Mesenchymal stem cell of adipose (primary cell): ENCODE measurements around the genes CLDN20 and TFB1M.

GRCh38 chr6:155263641-155264014 is at the start of gene CLDN20:
Gene CLDN20, plus strand, starts transcription at chr6:155264013.
- CAGE, long polyA plus RNA, result no peak

DNA sequence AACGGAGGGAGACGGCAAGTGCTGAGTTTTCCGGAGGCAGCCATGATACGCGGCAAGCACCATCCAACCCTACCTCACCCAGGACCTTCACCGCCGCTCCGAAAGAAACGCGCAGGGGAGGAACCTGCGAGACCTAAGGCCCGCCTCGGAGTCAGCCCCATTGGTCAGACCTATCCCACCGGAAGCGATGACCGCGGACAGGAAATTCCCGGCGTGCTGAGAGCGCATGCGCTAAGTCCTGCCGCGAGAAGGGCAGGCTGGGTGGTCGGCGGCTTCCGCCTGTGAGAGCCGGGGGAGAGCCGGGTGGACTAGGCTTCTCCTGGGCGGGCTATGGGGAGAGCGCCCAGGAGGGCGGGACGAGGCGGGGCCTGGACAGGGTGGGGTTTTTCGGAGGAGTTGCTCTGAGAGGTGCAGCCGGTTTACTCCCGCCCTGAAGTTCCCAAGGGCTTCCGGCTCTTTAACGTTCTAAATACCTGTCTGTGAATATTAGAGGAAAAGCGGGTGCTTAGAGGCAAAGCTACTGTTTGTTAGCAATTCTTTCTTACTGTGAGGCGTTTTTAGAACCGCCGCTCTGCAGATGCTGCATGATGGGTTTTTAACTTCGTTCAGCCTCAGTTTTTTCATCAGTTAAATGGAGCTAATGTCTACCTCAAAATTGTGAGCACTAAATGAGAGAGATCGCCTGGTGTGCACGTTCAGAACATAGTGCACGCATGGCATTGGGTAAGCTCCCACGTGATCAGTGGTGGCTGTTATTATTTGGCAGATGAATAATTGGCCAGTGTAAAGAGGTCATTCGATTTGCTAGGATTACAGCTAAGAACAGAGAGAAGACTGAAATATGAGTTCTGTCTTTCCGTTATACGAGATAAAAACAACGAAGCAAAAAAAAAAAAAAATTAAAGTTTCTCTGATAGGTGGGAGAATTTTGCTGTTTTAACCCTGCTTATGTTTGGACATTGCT is at the start of gene TFB1M:
Gene TFB1M, minus strand, starts transcription at position 100 of the 964 bp plus-strand sequence.
- CAGE, long polyA plus RNA, result no peak

DNA sequence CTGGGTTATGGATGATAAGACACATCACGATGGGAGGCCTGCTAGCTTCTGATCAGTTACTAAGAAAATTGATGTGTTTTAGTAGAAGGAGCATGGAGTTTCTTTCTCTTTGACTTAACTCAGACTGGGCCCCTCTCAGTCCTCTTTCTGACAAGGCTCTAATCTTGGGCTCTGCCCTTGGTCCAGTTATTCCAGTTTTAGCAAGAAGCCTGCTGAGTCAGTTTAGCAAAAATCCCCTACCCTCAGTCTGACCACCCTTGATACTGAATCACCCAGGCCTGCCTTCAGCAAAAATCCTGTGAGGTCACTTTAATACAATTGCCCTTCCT is 326.6 kb upstream of the NOX3 start:
- CAGE, long polyA plus RNA, result no peak

DNA sequence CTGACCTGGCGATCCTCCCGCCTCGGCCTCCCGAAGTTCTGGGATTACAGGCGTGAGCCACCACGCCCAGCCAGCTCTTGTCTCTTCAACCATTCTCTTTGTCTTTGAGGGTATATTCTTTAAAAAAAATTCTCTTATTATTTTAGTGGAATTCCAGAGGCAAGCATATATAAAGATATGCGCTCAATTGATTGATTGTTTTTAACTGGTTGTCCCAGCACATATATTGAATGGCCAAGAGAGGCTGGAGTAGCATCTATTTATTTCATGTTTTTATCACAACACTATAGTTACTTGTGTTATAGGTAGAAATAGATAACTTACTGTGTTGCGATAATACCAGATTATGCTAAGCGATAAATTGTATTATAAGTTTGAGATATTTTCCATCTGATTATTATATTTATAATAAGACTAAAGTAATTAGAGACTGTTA is 379.3 kb upstream of the NOX3 start:
- CAGE, long polyA plus RNA, result no peak

DNA sequence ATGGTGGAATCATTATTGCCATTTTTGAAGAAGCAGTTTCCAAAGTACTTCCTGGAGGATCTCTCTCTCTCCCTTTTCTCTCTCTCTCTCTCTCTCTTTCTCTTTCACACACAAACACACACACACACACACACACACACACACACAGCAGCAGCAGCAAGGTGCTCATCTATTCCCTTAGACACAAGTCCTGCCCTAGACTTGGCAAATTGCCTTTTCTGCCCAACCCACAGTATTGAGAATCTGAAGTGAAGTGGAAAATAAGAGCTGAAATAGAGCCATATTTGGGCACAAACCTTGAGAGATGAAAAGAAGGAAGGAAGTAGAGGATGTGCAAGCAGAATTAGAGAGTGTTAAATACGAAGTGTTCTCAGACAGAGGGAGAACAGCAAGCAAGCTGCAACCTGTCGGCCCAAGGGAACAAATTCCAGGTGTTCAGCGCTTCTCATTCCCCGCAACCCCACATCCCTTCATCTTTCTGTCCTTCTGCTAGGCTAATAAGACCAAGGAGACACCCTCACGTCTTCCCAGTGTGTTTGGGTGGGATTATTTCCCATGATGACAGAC is 557.5 kb upstream of the NOX3 start:
- CAGE, long polyA plus RNA, result no peak

GRCh38 chr6:156395923-156396564 is 381.1 kb upstream of the ARID1B start:
- CAGE, long polyA plus RNA, result no peak

GRCh38 chr6:156599793-156600851 is 177.1 kb upstream of the ARID1B start:
- CAGE, long polyA plus RNA, result no peak

GRCh38 chr6:156720945-156721820 is 56.0 kb upstream of the ARID1B start:
- CAGE, long polyA plus RNA, result no peak

DNA sequence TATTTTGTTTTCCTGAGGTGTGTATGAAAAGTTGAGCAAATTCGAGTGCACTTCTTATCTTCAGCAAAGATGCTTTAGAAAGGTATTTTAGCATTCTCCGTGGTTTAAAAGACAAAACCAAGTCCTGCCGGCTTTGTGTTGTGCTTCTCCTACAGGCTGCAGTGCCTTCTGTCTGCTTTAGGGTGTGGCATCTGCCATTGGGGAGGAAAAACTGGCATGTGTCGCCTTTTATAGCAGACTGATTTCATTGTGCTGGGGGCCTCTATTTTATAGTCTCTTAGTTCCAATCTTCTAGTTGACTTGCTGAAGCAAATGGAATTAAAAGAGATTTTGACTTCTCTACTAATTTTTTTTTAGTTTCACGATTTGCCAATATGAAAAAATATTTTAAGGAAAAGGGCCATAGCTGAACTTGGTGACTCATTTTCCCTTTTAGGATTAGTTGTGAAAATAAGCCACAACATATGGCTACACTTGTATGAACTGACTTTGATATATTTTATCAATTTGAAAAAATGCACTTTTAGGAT is 2.1 kb upstream of the ARID1B start:
- CAGE, long polyA plus RNA, result no peak

GRCh38 chr6:156794824-156795460 is 17.8 kb downstream of the ARID1B start:
- CAGE, long polyA plus RNA, result no peak

DNA sequence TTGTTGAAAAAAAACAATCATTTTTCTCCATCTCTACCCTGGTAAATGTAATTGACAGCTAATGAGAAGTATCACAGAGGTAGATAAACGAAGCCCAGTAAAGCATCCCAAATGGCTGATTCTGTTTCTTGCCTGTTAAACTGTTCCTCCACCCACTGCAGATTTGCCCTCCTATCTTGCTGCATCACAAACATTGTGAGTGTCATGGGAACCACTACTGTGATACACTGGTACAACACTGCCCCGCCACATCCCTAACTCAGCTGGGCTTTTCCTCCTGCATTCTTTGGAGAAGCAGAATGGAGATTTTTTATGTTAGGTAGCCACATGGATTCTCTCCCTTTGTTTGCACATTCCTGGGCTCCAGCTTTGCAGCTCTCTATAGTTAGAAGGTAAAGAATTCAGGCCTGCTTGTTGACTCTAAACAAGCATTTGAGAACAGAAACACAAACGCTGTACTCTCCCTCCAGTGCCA is 234.1 kb downstream of the TMEM242 start:
- CAGE, long polyA plus RNA, result no peak

- CAGE, long polyA plus RNA, result no peak
Measured at GRCh38 chr6:157206984-157207377, 116.3 kb downstream of the TMEM242 start.

GRCh38 chr6:157244074-157244607 is 79.2 kb downstream of the TMEM242 start:
- CAGE, long polyA plus RNA, result no peak

DNA sequence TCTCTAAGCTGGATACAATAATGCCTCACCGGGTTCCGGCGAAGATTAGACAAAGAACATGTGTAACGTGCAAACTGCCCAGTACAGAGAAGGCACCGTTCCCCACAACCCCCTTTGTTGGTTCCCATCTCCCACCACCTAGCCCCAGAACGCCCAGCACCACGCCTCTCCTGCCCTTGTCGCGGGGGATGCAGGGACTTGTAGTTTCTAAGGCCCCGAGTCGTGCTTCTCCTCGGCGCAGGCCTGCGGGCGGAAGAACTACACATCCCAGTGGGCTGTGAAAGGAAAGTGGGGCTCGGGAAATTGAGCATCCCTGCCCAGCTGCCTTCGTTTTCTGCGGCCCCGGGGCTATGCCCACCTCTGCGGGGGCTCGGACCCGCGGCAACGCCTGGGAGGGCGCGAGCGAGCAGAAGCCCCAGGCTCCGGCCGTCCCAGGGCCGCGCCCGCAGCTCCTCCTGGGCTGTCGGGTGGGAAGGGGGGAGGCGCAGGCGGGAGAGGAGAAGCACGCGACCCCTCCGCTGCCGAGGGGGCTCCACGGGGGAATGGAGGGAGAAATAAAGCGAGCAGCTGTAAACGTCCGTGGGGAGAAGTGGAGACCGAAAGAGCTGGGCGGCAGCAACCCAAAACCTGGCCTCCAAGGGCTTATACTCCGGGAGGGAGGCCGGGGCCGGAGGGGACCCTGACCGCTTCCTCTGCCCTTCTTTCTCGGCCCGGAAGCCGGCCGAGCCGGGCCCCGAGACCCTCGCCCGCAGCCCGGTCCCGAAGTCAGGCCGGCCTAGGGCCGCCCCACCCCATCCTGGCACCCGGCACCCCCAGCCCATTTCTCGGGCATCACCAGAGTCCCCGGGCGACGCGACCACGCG is 878 bp upstream of the ZDHHC14 start:
- CAGE, long polyA plus RNA, result no peak

DNA sequence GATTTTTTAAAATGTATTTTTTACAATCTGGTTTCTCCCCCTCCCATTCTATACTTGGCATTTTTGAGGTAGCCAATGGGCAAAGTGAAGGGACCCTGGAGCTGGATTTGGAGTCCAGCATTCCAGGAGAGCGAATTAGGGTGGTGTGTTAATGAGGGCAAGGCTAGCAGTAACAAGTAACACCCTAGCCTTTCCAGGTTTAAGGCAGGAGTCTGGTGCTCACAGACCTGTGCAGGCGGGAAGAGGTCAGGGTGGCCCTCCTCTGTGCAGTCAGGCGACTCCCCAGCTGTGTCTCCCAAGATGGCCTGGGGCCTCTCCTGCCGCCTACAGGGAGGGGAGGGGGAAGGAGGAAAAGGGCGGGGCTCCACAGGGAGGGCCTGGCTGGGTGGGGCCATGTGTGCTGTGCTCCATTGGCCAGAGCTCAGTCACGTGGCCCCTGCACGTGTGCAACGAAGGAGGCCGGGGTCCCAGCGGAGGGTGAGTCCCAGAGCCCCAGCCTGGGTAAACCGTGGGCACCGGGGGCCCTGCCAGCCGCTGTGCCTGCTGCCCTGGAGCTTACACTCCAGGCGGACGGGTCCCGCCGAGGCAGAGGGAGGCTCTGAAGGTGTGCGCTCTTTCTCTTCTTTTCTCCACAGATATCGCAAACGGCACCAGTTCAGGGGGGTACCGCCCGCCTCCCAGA is 211.5 kb downstream of the ZDHHC14 start:
- CAGE, long polyA plus RNA, result no peak

- CAGE, long polyA plus RNA, result no peak
Measured at GRCh38 chr6:157719424-157719698, 103.7 kb upstream of the SNX9 start.

- CAGE, long polyA plus RNA, result no peak
Measured at GRCh38 chr6:157755679-157756124, 67.3 kb upstream of the SNX9 start.

DNA sequence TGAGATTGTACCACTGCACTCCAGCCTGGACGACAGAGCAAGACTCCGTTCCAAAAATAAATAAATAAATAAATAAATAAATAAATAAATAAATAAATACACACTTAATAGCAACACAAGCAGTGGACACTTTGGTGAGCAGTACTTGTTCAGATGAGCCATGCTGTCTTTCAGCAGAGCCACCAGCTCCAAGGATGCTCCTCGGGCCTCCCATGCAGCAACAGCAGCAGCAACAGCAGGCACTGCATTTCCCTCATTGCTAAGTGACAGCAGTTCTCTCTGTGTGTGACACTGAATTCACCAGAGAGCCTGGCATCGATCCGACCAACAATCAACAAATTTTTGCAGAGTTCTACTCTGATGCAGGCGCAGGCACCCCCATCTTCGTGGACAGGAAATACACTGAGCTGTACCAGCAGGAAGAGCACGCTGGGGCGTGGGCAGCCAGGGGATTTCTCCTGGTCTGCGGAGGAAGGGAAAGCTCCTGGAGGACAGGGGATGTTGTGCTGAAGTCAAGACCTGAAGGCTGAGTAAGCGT is 54.0 kb upstream of the SNX9 start:
- CAGE, long polyA plus RNA, result no peak

- CAGE, long polyA plus RNA, result no peak
Measured at GRCh38 chr6:157885093-157886029, 62.3 kb downstream of the SNX9 start.

GRCh38 chr6:157892671-157893814 is 70.0 kb downstream of the SNX9 start:
- CAGE, long polyA plus RNA, result no peak